ENCODE measurements around a stretch of chr7.

- PRO-cap = no peak
Measured at GRCh38 chr7:158876422-158876904, 20.1 kb downstream of the DYNC2I1 start.

GRCh38 chr7:158955526-158956322 is 99.4 kb downstream of the DYNC2I1 start:
- PRO-cap = no peak

GRCh38 chr7:158974032-158974601 is 117.8 kb downstream of the DYNC2I1 start:
- PRO-cap = no peak

DNA sequence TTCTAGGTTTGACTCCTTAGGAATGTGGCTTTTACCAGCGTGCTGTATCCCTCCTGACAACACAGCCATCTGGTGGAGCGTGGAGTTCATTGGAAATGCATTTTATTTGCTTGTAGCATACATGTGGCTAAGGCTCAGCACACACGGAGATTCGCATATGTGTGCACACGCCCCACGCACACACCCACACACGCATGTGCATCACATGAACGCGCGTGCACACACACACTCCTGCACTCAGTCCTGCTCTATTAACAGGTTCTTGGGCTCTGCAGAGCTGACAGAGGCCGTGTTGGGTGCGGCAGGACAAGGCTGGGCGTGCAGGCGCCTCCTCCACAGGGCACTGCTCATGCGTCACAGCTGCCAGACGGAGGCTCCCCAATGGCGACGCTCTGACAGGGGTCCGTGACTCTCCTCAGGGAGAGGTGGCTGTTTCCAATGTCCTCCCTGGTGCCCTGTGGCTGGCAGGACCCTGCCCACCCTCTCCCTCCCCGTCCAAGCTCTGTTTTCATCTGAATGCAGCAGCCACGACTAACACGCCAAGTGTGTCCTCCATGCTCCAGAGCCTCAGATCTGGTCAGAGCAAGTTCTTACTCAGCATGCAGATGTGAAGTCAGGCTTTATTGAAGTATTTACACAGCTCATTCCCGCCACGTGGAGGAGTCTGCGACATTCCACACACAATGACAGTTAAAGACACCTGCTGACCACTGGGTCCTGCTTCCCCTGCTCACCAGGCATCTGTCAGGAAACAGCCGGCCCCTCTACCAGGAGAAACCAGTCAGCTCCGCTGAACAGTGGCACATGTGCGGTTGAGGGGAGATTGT is 116.9 kb downstream of the VIPR2 start:
- PRO-cap = no peak

GRCh38 chr7:159068204-159068867 is 76.3 kb downstream of the VIPR2 start:
- PRO-cap = no peak

DNA sequence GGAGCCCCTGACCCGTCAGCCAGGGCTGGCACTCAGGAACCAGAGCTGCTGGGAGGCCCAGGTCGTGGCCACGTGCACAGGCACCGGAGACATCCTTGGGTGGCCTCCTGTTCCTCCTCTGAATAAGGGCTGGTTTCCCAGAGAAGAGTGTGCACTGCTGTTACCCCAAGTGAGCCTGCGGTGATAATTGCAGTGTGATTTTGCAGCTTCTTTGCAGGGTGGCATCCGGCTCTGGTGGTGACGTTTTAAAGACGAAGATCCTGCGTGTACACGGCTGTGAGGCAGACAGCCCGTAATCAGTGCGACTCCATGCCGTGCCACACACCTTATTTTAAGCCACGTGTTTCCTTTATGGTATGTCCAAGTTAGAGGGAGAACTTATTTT is 50.3 kb downstream of the VIPR2 start:
- PRO-cap = no peak

DNA sequence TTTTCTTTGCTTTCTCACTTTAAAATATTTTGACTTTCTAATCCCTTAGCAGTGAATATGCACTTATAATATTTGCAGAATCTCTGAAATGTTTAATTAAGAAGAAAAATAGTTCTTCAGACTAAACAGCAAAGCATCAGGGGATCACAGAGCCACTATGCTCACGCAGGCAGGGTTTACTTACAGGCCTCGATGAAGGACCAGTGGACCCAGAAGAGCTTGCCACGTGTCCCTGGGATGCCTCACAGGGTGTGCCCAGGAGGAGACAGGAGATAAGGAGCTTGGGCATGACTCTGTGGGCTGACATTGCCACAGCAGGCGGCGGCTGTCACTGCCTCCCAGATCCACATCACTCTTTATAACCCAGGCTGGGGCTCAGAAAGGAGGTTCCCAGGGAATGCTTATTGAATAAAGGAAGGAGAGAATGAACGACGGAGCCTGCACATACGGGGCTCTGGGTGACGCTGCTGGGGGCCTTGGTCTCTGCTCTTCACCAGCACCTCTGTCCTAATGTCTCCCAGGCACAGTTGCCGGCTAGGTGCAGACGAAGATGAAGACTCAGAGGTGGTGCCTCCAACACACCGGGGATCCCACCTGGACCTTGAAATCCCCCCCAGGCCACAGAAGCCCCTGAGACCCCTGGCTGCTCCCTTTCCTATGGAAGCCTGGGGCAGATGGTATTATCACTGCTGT is 45.4 kb downstream of the VIPR2 start:
- PRO-cap = no peak

GRCh38 chr7:159144195-159144563 is 488 bp downstream of the VIPR2 start:
- PRO-cap = bidirectional peak, plus-strand start at chr7:159144462, minus-strand start at chr7:159144358